Measurements from ENCODE around the gene ANXA6.

DNA sequence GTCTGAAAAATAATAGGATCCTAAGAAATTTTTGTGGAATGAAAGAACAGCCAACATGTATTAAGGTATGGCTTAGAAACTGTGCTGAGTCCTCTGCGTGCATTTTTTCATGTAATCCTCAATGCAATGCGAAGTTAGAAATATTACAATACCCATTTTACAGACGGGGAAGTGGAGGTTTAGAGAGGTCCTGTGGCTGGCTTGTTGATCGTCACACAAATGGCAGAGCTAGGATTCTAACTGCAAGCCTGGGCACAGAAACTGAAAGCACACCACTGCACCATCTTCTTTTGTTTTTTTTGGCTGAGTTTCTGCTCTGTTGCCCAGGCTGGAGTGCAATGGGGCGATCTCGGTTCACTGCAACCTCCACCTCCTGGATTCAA, 23.5 kb upstream of the SYNPO start:
- PRO-cap, result no peak

DNA sequence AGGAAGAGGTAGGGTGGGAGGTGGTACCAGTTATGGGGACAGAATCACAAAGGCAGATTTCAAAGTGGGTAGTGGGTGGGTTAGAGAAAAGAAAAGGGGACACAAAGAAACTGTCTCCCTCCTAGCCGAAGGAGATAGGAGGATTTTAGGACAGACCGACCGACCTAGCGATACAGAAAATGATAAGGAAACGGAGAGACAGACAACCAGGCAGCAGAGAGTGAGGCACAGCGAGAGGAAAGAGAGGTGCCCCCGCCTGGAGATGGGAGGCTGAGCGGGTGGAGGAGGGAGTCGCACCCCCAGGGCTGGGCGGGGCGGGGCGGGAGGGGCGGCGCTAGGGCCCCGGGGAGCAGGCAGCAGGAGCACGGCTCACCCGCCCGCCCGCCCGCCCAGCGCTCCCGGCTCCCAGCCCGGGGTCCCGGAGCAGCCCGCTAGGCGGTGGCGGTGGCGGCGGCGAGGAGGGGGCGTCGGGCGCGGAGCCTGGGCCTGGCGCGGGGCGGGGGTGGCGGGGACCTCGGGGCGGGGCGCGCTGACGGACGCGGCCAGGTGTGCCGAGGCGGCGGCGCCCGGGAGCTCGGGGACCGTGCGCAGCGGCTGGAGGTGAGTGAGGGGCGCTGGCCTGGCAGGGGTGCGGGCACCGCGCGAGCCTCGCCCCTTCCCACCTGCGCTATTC, 16.0 kb upstream of the SYNPO start:
- PRO-cap, result bidirectional peak, plus-strand start at position 337 of the sequence, minus-strand start at position 238 of the sequence

GRCh38 chr5:150636279-150637115, 4.0 kb upstream of the SYNPO start:
- PRO-cap, result no peak

- PRO-cap, result no peak
Observed at GRCh38 chr5:150637251-150637953, 3.1 kb upstream of the SYNPO start.

DNA sequence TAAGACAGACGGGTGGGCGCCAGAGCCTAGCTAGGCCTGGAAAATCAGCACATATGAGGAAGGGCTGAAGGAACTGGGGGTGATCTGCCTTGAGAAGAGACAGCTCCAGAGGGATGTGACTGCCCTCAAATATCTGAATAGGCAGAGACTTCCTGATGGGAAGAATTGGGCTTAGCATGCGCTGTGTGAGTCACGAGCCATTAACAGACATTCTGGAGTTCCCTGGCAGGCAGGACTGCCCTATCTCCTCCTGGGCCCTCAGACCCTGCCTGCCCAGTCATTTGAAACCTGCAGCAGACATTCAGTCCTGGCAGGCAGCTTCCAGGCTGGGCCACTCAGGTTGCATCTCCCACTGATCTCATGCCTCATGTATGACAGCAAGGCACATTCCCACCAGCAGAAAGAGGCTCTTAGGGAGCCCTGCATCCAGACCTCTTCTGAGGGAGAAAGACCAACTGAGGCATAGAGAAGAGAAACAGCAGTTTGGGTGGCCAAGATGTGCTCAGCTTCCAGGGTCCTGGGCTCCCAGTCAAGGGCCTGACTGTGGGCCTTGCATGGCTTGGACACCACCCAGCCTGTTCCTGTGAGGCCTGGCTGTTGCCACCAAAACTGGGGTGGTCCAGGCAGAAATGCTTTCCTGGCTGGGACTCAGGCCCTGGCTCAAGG, 13.0 kb downstream of the MYOZ3 start:
- PRO-cap, result no peak

DNA sequence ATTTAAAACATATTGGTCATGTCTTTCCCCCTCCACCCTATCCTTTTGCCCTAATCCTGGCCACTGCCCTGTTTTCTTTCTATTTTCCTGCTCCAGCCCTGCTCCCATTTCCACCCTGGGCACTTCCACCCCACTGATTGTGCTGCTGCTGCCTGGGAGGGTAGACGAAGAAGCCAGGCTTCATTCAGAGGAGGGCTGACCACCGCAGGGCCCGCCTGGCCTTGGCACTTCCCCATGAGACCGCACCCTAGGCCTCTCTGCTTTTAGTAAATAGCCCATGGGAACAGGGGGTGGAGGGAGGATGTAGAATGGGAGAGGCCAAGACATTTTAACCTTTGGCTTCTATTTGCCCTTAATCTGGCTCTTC, 13.7 kb upstream of the GPX3 start:
- PRO-cap, result no peak

GRCh38 chr5:151021154-151021520, 746 bp downstream of the GPX3 start:
- PRO-cap, result no peak

DNA sequence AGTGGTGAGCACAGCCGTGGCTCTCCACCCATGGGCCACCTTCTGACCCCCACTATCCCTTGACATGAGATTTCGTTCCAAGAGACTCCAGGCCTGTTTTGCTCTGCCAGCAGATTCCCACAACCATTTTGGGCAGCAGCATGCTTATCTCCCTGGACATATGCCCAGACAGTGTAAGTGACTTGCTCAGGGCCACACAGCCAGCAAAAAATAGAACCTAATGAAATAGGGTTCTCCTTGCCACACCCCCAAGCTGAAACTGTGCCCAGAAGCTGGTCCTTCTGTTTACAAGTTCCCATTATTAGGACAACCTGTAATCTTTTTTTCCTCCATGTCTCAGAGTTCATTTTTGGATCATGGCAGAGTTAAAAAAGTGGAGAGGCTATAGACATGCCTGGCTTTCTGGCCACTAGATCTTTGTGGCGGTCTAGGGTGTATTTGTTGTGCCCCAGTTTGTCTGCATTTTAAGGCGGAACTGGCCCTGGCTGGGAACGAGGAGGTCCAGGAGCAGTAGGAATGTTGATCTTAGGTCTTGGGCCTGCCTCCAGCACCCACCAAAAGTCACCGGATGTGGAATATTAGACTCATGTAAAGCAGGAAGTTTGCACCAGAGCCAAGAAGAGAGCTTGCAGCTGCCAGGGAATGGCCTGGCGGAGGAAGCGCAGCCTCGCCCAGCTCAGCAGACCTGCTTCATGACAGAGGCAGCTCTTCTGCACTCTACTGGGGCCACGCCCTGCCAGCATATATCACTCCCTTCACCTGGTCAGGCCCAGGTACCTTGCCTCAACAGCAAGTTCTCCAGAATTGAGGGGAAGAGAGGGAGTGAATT, 3.1 kb downstream of the GPX3 start:
- PRO-cap, result no peak

GRCh38 chr5:151027847-151028280, 7.5 kb downstream of the GPX3 start:
- PRO-cap, result no peak

DNA sequence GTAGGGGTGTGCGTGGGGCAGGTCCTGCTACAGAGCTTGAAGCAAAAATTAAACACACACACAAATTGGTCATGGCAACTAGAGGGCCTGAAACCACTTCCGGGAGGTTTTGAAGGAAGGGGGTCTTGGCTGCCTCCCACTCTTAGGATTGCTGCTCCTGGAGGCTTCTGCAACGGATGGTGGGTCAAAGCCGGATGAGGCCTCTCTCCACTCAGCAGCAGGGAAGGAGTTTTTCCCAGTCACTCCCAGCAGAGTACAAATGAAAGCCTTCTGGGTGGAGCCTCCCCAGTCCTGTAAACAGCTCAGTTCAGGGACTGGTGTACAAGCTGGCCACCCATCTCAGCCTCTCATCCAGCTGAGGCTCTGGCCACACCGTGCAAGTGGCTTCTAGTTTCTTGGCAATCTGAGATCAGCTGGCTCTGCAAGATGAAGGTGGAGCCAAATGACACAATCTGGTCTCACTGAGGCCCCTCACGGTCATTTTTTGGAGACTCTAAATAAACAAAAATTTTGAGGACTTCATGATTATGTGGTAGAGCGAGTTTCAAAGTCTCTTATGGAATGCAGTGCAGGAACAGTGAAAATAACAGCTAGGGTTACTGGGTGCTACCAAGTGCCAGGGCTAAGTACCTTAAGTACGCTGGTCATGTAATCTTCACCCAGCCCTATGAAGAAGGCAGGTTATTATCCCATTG, 10.0 kb downstream of the GPX3 start:
- PRO-cap, result no peak

DNA sequence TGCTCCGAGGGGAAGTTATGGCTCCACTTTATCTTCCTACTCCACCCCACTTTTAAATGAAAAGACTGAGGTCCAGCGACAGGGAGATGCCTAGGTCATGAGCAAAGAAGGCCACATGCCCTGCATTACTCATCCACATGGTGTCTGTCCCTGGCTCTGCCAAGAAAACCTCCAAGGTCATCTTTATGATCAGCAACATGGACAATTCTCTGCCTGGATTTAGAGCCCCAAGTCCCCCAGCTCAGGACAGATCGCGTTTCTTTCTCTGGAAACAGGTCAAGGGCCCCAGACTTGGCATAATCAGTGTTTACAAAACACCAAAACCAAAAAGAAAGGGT, 17.4 kb downstream of the GPX3 start:
- PRO-cap, result no peak

DNA sequence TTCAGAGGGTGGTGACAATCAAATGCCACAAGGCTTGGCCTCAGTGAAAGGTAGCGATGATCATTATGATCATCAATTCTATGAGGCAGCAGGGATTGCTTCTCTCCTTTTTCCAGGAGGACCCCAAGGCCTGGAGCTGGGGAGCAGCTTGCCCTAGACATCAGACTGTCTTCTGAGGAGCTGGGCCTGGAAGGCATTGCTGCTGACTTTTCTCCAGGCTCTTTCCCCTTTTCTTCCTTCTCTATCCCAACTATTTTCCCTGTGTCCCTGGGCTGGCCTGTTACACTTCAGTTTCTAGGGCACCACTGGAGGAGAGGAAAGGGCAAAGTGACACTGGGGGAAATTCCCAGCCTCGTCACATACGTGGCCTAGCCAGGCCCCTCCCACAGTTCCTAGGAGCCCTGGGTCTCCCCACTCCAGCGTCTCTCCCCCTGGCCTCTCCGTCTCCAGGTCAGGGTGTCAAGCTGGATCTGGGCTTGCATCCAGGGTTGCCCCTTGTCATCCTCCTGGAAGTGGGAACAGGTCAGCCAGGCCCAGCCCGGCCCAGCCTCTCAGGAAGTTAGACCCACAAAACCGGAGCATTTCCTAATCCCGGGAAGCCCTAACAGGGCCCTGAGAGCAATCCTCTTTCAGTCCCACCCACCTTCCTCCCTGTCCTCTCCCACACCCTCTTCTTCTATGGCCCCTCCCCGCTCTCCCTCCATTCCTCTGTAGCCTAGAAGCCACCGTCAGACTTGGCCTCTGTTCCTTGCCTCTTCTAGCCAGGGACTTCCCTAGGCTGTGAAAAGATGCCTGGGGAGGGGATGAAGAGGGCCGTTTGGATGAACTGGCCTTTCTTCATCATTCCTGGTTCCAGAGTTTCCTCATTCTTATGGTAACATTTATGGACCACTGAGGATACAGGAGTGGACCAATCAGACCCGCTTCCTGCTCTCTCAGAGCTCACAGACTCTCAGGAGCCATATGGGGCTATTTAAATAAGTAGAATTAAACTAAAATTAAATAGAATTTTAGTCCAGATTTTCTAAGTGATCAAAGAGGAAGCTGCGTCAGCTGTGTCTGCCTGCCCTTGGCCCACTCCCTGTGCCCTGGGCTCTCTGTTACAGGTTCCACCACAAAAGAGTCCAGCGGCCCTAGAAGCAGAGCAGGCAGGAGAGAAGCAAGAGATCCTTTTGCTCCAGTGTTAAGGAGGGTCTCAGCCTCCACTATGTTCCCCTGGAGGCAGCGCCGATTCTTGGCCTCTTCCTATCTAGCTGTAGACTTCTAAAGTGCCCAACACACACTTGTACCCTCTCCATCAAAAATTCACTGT, 4.9 kb upstream of the TNIP1 start:
- PRO-cap, result no peak

GRCh38 chr5:151157409-151158050, at the start of gene ANXA6:
ANXA6 (minus strand) TSS chr5:151157779.
- PRO-cap, result unidirectional peak, minus-strand start at chr5:151157529; bidirectional peak, plus-strand start at chr5:151157917, minus-strand start at chr5:151157779

DNA sequence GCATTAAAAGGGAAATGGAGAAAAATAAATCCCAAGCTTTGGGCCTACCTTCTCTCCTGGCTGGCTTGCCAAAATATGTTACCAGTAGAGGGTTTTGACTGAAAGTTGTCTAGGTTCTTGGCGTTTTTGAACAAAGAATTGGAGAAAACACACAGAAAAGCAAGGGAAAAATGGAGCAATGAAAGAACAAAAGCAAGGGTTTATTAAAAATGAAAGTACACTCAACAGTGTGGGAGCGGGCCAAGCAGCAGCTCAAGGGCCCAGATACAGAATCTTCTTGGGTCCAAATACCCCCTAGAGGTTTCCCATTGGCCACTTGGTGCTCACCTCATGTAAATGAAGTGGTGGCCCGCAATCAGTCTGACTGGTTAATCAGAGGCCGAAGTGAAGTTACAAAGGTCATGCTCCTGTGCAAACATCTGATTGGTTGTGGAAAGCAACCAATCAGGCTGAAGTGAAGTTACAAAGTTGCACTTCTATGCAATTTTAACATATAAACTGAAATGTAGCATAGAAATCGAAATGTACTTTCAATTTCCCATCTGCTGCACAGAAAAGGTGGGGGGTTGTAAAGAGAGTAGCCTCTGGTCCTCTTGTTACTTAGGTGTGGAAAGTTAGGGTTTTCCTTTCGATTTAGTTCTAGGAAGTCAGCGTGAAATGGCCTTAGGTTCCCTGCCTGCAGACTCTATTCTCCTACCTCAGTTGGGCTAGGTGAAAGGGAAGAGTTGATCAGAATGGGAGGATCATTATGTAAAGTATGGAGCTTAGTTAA, 1.9 kb upstream of the GM2A start:
- PRO-cap, result no peak

DNA sequence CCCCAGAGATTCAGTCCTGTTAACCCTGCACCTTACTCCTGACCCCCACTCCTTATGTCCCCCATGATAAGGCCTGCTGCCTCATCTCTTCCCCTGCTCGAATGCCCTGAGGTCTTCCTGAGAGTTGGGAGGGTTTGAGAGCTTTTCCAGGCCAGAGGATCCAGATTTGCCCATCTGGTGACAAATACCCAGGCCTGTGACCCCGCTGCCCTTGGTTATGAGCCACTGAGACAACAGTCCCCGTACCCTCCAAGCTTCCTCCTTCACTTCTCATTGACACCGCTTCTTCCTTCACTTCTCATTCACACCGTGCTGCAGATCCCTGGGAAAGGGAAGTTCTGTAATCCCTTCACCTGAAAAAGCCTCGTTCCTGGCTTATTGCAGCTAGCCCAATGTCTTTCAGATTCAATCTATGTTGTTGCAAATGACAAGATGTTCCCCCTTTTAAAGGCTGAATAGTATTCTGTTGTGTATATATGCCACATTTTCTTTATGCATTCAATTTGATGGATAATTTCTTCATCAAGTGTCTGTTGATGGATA, 676 bp downstream of the GM2A start:
- PRO-cap, result no peak

- PRO-cap, result no peak
Observed at GRCh38 chr5:151458367-151458970, 11.1 kb downstream of the SLC36A1 start.

DNA sequence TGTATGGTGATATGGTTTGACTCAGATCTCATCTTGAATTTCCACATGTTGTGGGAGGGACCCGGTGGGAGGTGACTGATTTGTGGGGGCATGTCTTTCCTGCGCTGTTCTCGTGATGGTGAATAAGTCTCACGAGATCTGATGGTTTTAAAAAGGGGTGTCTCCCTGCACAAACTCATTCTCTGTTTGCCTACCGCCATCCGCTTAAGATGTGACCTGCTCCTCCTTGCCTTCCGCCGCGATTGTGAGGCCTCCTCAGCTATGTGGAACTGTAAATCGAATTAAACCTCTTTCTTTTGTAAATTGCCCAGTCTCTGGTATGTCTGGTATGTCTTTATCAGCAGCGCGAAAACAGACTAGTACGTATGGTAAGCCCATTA, 48.6 kb downstream of the SLC36A1 start:
- PRO-cap, result no peak

DNA sequence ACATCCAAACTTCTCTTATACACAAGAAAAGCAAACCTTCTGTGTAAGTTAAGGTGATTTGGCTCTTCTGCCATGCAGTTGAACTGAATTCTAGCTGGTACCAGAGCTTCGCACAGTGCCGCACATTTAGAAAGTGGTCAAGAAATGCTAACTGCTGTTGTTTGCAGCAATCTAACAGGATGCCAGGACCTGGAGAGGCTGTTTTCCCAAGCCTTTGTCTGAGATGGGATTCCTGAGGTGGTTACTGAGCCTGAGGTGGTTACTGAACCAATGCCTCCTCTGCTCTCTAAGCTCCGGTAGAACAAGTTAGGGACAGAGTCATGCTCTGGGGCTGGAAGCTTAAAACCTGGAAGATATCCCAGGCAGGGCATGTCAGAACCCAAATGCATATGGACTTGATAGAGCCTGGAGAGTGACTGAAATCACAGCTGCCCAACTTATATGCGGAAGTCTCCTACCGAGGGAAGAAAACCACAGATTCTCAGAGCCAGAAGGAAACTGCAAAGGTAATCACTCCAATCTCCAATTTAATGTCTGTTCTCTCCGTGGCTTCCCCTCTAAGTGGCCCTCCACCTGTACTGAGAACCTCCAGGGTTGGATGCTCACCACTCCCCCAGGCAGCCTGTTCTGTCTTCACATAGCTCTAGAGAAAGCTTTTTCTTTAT, 46.6 kb upstream of the FAT2 start:
- PRO-cap, result no peak

DNA sequence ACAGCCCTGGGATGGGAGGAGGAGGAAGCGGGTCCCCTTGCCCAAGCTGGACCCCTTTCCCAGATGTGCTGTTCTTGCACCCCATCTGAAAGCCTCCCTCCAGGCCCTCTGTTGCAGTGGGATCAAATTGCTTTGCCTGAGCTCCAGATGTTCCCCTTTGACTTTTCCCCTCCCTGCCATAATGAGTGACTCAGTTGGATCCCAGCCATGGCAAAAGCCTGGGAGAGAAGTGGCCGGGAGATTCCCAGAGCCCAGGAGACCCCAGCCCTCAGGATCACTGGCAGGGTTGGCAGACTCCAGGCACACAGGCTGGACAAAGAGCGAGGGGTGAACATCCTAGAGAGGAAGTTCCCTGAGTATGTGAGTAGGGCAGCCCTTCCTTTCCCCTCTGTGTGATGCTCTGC, 21.6 kb downstream of the SPARC start:
- PRO-cap, result no peak

GRCh38 chr5:151671754-151672561, 14.8 kb downstream of the SPARC start:
- PRO-cap, result no peak

Data from colic lymph node (tissue), 1 donor.